Skeletal muscle satellite cell (primary cell): Measurements from ENCODE around the genes SLC30A7 and PRMT6.

- CAGE, long polyA plus RNA, result no peak
Measured at GRCh38 chr1:99760332-99760602, 6.2 kb downstream of the FRRS1 start.

DNA sequence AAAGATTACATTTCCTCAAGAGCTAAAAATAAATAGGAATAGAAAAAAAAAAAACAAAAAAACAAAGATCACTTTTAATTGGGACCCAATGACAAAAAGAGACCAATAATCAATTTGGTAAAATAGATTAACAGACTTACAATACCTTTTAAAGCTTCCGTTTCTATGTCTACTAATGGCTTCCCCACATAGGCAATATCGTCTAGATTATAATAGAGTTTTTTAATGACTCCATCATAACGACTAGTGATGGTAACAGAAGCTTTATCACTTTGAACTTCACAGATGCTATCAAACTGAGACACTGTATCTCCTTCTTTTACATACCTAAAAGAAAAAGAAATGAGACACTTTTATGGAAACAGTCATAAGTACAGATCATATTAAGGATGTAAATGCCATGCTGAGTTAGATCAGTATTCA lies 19.0 kb downstream of the DBT start:
- CAGE, long polyA plus RNA, result no peak

- CAGE, long polyA plus RNA, result no peak
Measured at GRCh38 chr1:100423814-100424341, 71.6 kb downstream of the CDC14A start.

GRCh38 chr1:100582770-100583451 lies 45.0 kb downstream of the GPR88 start:
- CAGE, long polyA plus RNA, result no peak

DNA sequence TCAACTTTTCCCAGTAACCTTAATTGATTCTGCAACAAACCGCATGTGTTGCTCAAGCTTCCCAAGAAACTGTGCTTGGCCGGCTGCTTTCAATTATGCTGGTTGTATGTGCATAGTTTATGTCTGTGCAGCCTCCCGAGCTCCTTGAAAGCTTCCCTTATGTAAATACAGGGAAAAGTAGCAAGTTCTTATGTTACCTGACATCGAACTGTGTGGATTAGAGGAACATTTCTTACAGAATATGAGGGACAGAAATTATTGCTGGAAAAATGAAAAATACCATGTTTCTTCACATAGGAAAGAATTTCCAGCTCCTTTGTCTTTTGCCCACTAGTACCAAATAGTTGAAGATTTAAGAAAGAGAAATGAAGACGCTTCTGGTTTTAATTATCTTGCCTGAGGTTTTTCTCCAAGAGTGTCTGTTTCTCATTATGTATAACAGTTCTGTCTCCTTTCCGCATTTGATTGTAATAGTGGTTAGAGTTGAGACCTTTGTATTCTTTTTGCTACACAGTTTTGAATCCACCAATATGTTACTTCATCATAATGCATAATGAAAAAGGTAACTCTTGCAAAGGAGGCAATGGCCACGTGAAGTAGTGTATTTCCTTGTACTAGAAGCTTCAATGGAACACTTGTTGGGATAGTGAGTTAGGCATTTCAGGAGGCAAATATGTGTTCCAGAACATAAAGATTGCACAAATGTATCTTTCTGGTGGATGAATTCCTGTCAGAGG lies 2.3 kb downstream of the VCAM1 start:
- CAGE, long polyA plus RNA, result no peak

GRCh38 chr1:100895609-100896309 lies at the start of gene SLC30A7:
SLC30A7 (plus strand) TSS chr1:100896090.
- CAGE, long polyA plus RNA, result no peak

GRCh38 chr1:101111704-101112569 lies 86.4 kb upstream of the DPH5 start:
- CAGE, long polyA plus RNA, result no peak

GRCh38 chr1:101148893-101149378 lies 87.9 kb upstream of the S1PR1 start:
- CAGE, long polyA plus RNA, result no peak

DNA sequence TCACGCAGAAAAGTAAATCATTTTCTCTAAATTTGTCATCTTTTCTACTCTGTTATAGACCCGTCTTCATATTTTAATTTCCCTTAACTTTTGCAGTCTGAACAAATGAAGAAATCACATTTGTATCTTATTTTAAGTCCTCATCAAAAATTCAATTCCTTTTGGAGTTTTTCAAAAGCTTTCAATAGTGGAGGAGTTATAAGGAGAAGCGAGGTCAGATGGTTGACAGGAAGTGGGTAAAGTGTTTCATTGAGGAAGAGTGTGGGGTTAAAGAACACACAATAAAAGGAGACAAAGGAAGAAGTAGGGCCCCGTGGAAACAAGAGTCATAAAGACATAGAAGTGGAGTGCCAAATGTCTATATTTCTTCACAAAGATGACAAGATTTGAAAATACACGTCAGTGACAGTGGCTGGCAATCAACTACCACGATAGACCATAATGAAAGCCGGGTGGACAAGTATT lies 57.8 kb upstream of the S1PR1 start:
- CAGE, long polyA plus RNA, result no peak

DNA sequence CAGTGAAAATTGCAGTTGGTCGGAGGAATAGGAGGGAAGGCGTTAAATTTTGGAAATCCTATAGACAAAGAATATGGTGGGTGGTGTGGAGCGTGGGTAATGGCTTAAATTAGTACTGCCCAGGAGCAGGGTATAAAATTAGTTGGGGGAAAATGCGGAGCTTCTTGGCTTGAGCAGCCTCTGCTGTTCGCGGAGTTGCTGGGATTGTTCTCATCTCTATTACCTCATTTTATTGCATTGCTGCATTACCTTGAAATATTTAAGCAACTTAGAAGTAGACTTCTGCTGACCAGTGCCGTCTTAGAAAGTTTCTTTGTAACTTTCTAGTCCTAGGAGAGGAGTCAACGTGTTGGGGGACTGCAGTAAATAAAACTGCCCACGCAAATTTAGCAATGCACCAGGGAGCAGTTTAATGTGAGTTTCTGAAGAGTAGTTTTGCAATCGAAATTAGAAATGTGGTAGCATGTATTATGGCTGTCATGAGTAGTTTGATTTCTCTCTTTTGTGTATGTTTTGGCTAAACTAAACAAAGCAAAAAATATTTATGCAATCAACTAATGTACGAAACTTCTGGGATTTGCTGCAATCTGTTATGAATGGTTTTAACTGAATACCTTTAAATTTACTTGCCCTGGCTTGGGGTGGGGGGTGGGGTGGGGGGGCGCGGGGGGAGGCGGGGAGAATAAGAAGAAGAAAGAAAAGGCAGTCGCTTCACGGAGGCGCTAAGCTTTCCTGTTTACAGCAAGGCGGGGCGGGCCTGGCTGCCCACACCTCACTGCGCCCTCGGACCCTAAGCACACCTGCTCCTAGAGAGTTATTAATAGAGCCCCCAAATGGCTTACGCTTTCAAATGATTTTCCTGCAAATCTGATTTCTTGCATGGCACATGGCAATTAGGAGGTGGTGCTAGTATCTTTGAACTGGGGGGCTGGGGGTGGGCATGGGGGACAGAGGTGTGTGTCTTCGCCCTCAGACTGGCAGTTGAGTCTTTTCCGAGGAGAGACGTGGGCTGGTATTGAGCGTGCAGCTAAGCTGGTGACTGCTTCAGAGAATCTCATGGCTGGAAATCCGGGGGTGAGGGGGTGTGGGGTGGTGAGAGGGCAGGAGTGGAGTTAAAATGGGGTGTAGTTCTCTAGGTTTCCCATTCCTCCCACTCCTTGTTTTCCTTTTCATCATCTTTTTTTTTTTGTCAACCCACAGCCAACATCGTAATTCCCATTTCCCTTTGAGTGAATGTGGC lies 953 bp downstream of the S1PR1 start:
- CAGE, long polyA plus RNA, result no peak

DNA sequence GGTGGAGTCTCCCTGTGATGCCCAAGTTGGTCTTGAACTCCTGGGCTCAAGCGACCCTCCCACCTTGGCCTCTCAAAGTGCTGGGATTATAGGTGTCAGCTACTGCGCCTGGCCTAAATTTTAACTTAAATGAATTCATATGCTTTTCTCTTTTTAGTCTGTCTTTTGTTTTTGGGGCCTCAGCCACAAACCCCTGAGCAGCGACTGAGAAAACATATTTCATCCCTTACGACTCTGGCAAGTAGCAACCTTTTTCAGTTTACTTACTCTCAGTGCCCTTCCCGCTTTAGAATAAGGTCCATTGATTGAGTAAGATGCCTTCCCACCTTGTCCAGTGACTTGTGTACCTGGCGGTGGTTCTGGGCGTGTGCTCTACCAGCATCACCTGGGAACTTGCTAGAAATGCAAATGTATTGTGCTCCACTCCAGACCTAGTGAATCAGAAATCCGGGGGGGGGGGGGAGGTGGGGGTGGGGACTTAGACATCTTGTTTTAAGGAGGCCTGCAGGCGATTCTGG lies 72.0 kb downstream of the S1PR1 start:
- CAGE, long polyA plus RNA, result no peak

DNA sequence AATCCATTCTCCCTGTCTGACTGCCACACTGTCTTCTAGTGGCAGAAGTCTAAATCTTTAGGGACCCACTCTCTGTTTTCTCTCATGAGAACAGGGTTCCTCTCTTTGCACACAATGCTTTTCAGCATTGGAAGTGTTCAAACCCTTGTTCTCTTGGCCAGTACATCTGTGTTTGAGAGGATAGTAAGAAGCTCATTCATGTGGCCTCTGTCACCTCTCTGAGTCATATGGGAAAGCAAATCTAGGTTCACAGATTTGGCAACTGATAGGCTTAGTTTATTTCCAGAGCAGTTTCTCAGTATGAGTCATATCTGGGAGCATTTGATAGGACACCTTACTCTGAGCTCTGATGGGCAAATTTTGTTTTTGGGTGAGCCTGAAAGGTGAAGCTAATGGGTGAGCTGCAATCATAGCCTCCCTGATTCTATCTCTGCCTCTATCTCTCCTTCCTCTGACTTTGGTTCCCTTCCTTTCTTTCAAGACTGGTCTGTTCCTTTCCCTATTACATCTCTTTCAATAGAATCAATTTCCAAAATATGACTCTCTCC lies 134.4 kb downstream of the S1PR1 start:
- CAGE, long polyA plus RNA, result no peak

DNA sequence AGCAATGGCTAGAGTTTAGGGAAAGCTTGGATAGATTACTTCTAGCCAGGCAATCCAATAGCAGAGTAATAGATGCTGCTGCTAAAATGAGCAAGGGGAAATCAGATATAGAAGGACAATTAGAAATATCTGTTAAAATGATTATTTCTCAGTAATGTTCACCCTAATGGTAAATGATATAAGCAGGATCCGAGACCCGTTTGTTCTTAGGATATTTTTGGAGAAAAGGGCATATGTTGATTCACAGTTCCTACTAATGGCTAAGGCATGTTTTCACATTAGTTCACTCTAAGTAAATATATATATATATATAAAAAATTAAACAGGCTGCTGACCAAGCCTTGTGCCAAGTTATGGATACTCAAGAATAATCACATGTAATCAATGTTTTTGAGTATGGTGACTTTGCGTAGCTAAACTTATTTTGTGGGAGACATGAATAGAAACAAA lies 529.2 kb downstream of the COL11A1 start:
- CAGE, long polyA plus RNA, result no peak

- CAGE, long polyA plus RNA, result no peak
Measured at GRCh38 chr1:107056375-107056899, at the start of gene PRMT6. PRMT6 (plus strand) TSS chr1:107056674.

DNA sequence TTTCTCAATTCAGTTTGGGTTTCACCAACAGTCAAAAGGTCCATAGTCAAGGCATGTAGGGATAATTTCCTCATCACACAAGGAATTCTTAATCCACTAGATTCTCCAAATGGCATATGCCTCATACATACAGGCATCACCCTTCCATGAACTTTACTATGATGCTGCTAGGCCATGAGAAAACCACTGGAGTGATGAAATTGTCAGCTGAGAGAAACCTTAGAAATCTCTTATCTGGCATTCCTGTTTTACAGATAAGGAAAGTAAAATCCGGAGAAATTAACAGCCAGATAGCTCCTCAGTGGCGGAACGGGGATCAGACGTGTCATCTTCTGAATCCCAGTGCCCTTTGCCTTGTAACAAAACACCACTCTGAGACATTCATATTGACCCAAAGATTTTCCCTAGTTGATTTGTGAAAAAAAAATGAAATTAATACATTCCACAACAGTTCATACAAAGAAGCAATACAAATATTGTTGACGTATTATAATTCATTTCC lies 274.5 kb downstream of the NTNG1 start:
- CAGE, long polyA plus RNA, result no peak

DNA sequence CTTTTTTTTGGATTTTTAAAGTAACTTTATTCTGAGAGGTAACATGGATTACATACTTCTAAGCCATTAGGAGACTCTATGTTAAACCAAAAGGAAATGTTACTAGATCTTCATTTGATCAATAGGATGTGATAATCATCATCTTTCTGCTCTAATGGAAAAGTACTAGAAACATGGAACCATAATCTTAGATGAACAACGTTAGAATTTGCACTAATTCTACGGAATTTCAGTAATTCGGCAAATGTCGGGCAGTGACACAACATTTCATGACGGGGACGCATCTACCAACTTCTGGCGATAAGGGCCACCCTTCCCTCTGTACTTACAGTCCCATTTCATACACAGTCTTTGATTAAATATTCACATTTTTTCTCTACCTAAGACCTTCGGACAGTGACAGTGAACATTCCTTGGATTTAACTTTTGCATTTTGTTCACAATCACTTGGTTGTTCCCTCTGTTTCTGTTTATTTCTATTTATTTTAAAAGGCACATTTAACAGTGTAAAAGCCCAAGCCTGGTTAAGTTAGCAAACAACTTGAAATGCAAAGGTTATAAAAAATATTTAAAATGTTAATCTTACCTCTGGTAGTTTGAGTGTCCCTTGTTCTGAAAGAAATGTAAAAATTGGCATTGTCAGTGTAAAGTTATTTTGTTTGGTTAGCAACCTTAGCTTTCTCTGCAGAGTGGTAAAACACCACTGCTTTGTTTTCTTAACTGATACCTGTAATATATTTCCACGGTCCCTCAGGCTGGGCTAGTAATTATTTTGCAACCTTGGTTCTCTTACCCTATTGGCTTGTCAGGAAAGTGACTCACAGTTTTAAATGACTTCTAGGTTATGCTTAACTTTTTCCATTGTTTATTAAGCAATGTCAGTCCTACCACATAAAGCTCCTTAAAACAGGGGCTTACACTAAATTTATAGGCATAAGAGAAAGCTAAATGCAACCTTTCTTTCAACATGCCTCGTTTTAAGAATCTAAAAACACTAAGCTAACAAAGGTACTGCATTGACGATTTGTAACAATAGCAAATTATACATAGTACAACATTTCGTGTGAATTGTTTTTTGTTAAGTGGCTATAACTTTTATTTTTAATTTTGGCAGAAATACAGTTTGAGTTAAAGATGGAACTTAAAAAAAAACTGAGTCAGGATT lies 276.8 kb downstream of the VAV3 start:
- CAGE, long polyA plus RNA, result no peak

DNA sequence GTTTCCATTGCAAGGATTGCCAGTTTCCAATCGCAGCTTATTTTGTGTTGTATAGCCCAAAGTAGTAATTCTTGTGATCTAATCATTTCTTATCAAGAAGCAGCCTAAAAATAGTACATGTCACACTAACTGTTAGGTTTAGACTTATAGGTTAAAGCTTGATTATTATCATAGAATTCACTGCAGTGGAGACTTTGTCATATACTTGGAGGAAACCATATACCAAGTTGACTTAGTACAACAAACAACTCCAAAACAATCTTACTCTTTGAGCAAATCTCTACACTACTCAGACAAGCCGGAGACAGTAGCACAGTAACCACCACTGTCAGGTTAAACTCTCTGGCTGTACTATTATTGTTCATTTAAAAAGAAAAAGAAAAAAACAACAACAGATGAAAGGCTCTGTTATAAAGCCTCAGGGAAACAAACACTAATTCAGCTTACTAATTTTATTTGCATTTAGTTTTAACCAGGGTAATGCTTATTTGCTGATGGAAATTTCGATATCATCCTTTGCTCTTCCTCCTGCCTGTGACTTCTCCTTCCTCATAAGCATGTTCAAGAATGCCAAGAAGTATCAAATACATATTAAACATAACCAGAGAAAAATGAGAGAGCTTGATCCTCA lies 226.3 kb downstream of the VAV3 start:
- CAGE, long polyA plus RNA, result no peak

DNA sequence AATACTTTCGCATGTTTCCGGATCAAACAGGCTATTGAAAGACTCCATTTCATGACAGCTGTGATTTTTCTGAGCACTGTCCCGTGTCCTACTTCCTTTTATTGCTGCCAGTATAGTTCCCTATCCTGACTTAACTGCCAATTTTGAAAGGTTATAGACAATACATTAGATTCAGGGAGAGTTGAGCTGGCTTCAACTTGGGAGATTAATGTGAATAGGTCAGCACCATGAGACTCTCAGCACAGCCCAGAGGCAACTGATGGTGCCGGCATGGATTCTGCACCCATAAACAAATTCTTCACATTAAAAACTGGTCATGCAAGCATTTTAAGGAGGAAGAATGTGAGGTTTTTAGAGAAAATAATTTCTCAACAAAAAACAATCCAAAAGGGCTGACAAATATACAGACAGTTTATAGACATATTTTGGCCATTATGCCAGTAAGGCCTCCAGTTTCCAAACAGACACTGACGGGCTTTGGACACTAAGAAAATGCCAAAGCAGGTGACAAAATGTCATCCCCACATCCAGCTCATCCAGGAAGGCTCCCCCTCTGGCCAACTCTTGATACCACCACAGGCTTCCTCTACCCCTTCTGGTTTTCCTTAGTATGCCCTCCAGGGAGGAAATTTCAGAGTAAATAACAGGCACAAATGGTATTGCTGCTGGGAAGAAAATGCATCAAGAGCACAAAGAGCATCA lies 225.5 kb downstream of the VAV3 start:
- CAGE, long polyA plus RNA, result no peak

DNA sequence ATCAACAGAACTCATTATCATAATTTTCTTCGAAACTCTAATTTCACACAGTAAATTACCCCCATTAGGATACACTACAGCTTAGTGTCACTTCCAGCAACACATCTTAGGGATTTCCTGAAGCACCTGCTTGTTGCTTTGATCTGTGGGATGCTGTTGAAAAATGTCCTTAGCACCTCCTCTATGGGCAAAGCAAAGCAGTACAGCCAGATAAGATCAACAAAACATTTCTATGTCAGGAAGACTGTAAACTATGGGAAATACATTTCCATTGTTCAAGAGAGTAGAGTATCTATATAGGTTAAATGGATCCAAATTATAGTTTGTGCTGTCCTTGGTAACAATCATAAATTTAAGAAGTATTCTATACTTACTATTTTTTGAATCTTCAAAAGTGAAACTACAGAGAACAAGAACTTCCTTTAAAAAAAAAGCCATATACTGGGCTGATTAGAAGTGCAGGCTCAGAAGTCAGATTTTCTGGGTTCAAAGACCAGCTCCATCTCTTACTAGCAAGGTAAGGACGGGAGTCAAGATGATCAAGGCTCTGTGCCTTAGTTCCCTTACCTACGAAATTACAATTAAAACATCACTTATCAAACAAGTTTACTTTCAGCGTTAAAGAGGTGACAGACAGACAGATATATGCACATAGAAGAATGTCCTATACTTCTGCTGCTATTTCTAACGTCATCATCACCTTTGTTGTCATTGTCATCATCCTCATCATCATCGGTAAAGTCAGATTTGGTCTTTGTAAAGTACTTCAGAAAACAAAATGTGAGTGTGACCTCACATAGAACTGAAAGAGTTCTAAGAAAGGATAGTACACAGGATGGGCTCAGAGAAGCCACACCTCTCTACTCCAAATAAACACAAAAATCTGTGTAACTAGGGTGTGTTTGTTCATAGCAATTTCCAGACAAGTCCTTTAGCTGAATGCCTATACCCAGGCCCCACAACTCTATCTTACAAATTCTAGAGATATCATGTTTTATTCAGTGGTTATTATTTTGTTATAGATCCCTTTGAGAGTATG lies 178.8 kb downstream of the VAV3 start:
- CAGE, long polyA plus RNA, result no peak

- CAGE, long polyA plus RNA, result no peak
Measured at GRCh38 chr1:107897282-107897989, 67.5 kb downstream of the VAV3 start.